ENCODE results near the genes EDEM3 and PLA2G4A.

GRCh38 chr1:183636232-183636664, 665 bp upstream of the ARPC5 start:
- PRO-cap, 5 experiments, result peak in 4 of 5 experiments; most common plus-strand start chr1:183636256 (in 4)
- RAMPAGE, long total RNA, 2 experiments, result no peak in any of the 2 experiments
- RRBS, result 0% methylated on average over 1 of the region's 21 CpGs

GRCh38 chr1:183652559-183652992, 540 bp downstream of the APOBEC4 start:
- PRO-cap, 5 experiments, result no peak in any of the 5 experiments
- RAMPAGE, long total RNA, 2 experiments, result no peak in any of the 2 experiments
- RRBS, result no CpG with 5 or more reads among the region's 2 CpGs

DNA sequence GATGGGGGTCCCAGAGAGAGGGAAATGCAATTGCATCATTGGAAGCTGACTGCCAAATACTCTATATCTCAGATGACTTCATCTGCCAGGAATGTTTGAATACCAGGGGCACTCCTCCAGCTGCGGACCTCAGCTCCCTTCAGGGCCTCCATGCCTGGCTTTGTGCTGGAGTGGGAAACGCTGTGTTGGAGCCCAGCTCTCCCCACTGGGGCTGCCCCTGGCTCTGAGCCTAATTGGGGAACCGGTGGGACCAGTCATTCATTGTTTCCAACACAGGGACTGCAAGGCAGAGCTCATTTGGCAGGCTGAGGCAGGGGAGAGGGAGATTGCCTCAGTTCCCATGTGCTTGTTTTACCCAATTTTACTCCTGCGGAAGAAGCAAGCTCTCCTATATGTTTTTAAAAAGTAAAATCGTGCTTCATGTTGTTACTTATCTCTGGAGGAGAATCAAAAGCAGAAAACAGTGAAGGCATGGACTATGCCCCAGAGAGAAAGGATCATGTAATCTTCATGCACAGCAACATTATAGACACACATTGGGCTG, 76.9 kb downstream of the RGL1 start:
- PRO-cap, 5 experiments, result no peak in any of the 5 experiments
- RAMPAGE, long total RNA, 2 experiments, result no peak in any of the 2 experiments
- RRBS, result no CpG with 5 or more reads among the region's 5 CpGs

DNA sequence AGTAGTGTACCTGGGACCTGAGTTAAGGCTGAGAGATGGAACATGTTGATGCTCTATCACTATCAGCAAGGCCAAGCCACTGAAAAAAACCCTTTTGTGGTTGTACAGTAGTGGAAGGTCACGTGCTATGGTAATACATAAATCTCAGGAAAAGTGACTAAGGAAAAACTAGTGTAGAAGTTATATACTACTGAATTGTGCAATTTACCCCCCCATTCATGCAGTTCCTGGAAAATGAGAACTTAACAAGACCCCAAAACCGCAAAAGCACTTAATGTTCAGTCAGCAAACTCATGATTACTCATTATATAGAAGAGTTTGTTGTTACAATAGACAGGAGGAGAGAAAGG, 91.5 kb downstream of the RGL1 start:
- PRO-cap, 5 experiments, result peak in 3 of 5 experiments; most common minus-strand start position 81 of the sequence (in 3)
- RAMPAGE, long total RNA, 2 experiments, result no peak in any of the 2 experiments
- RRBS, result no CpG with 5 or more reads among the region's 2 CpGs

GRCh38 chr1:184036716-184037184, 778 bp downstream of the COLGALT2 start:
- PRO-cap, 5 experiments, result no peak in any of the 5 experiments
- RAMPAGE, long total RNA, 2 experiments, result no peak in any of the 2 experiments
- RRBS, result 4% methylated on average over 25 of the region's 47 CpGs

GRCh38 chr1:184056866-184057810, 5.6 kb downstream of the TSEN15 start:
- PRO-cap, 5 experiments, result no peak in any of the 5 experiments
- RAMPAGE, long total RNA, 2 experiments, result no peak in any of the 2 experiments
- RRBS, result no CpG with 5 or more reads among the region's 4 CpGs

DNA sequence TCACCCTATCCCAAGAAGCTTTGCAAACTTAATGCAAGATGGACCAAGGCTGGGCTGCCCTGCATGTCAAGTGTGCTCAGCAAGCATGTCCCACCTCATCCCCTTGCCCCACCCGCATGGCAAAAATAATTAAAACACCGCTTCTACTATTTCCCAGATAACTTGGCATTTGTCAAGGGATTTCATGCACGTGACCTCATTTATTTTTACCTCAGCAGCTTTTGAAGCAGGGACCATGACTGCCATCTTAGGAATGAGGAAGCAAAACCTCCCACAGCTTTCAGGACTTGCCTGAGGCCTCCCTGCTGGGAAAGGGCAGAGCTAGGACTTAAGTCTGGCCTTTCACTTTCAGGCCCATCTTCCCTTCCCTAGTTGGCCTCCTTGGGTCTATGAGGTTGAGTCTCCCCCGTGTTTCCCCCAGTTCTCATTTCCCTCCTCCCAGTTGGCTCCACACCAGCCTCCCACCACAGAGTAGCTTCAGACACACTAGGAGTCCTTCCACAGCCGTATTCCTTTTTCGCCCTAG, 161.4 kb downstream of the TSEN15 start:
- PRO-cap, 5 experiments, result no peak in any of the 5 experiments
- RAMPAGE, long total RNA, 2 experiments, result no peak in any of the 2 experiments
- RRBS, result no CpG with 5 or more reads among the region's 6 CpGs

DNA sequence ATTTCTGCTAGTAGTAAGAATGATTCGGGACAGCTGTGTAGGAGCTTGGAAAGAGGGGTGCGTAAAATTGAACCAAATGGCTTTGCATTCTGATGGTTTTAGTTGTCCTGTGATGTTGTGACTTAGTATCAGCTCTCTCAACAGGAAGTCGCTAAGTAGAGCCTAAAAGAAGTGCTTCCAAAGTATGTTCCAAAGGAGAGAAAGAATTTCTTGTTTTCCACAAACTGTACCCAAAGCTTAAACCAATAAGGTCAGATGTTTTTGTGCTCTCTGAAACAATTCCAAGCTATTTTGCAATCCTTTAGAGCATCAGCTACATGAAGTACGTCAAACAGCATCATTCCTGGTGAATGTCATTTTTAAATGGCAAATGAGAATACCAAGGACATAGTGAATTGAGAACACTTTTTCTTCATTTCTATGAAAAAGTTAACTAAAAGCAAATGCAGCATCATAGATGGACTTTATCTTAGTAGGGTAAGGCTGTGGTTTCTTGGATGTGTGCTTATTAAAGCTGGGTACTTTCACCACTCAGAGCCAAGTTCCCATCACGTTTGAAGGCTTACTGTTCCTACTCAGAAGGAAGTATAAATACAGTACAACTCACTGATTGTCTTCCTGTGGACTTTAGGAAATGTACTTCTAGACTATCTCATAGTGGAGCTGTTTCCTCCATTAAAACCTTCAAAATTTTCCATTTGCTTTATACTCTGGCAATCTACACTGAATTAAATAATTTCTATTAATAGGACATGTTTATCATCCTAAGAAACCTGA, 148.6 kb downstream of the C1orf21 start:
- PRO-cap, 5 experiments, result no peak in any of the 5 experiments
- RAMPAGE, long total RNA, 2 experiments, result no peak in any of the 2 experiments
- RRBS, result no CpG with 5 or more reads among the region's 5 CpGs

DNA sequence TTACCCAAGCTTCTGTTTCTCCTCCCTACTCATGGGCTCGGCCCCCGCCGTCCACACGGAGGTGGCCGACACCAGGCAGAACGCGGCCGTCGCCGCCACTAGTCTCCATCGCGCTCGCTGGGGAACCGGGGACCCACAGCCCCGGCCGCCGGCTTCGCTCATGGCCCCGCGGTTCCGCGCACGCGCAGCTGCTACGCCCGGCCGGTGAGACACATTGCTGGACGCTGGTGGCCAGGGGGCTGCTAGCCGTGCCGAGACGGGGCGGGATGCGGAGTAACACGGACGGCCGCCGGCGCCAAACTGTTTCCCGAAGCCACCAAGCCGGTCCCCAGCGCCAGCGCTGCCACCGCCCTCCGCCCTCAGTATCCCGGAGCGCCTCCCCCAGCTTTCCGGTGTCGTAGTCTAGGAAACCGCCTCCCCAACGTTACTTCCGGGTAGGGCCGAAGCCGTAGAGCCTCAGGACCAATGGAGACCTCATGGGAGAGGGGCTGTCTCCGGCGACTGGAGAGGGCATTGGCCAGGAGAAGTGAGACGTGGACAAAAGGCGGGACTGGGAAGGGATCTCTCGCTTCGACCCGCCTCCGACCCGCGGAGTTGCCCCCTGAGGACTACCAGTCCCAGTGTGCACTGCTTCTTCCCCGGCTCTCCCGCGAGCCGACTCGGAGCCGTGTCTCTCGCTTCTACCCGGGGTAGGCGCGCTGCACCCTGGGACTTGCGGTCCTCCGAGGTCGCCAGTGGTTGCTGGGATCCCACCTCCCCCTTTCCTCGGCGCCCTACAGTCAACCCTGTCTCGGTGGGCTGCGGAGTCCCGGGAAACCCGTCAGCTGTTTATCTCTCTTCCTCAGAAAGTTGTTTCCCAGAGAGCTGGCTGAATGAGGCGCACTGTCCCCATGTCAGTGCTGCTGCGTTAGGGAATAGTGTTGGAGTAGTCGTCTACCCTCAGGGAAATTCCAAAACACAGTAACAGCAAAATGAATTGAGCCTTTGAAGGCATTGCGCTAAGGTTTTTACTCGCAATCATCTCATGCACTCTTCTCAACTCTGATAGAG, at the start of gene EDEM3:
TSS of gene EDEM3 (minus strand) at position 374 of the 1,050 bp plus-strand sequence.
- PRO-cap, 5 experiments, result peak in 5 of 5 experiments; most common plus-strand start position 591 of the sequence (in 4); most common minus-strand start position 369 of the sequence (in 4)
- RAMPAGE, long total RNA, 2 experiments, result start-site peak on the minus strand in 1 of 2 experiments, centred at positions 175 to 337 of the sequence, 80 to 686 reads per replicate
- RRBS, result 1% methylated on average over 40 of the region's 87 CpGs

- PRO-cap, 5 experiments, result peak in 4 of 5 experiments; most common plus-strand start chr1:184792724 (in 2); most common minus-strand start chr1:184792512 (in 4)
- RAMPAGE, long total RNA, 2 experiments, result no peak in any of the 2 experiments
- RRBS, result no CpG with 5 or more reads among the region's 6 CpGs
Observed at GRCh38 chr1:184792340-184793143, 37.9 kb upstream of the EDEM3 start.

DNA sequence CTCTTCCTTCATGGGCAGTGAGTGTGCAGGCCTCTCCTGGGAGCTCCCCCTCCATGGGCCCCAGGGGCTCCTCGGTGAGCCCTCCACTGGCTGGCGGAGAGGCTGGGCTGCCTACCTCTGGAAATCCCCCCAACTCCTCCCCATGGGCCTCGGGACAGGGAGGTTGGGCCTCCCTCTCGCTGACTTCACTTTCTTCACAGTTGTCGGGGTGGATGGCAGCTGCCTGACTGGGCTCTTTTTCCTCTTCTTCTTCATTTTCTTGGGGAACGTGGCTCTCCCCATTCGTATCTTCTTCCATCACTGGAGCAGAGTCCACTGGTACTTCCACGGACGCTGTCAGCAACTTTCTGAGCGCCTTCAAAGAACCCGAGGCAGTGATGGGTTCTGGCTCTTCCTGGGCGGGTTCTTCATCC, 40.6 kb upstream of the EDEM3 start:
- PRO-cap, 5 experiments, result no peak in any of the 5 experiments
- RAMPAGE, long total RNA, 2 experiments, result no peak in any of the 2 experiments
- RRBS, result no CpG with 5 or more reads among the region's 12 CpGs

DNA sequence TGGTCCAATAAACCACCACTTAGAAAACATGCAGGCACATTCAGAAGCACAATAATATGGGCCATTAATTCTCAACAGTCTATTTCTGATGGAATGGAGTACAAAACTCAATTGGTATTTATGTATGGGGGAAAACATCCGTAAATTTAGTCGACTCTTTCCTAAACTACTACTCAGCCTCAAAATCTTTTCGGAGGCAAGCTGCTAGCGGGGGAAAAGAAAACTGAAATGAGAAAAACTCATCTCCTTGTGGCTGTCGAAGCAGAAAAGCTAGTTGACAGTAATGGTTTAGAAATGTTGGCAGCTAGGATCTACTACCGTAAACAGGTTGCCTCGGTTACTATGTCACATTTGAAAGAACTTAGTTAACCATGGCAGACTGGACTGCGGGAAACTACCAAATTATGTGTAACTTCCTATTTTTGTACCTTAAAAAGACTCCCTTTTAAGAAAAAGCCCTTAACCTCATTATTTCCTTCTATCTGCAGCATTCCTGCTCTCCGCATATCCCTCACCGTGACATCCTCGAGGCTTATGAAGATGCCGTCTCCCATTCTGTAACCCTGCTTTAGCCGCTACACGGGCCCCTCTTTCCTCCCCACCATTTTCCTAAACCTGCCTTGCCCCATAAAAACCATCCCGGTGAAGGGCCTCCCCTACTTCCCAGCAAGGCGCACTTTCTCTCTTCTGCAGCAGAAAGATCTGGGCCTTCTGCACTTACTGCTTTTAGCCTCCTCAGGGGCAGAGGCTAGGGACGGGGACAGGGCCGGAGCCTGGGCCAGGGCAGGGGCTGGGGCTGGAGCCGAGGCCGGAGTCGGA, 787 bp downstream of the TRMT1L start:
- PRO-cap, 5 experiments, result no peak in any of the 5 experiments
- RAMPAGE, long total RNA, 2 experiments, result no peak in any of the 2 experiments
- RRBS, result under 1% methylated on average over 3 of the region's 21 CpGs

GRCh38 chr1:185281074-185281869, 35.8 kb downstream of the IVNS1ABP start:
- PRO-cap, 5 experiments, result no peak in any of the 5 experiments
- RAMPAGE, long total RNA, 2 experiments, result no peak in any of the 2 experiments
- RRBS, result no CpG with 5 or more reads among the region's 4 CpGs

DNA sequence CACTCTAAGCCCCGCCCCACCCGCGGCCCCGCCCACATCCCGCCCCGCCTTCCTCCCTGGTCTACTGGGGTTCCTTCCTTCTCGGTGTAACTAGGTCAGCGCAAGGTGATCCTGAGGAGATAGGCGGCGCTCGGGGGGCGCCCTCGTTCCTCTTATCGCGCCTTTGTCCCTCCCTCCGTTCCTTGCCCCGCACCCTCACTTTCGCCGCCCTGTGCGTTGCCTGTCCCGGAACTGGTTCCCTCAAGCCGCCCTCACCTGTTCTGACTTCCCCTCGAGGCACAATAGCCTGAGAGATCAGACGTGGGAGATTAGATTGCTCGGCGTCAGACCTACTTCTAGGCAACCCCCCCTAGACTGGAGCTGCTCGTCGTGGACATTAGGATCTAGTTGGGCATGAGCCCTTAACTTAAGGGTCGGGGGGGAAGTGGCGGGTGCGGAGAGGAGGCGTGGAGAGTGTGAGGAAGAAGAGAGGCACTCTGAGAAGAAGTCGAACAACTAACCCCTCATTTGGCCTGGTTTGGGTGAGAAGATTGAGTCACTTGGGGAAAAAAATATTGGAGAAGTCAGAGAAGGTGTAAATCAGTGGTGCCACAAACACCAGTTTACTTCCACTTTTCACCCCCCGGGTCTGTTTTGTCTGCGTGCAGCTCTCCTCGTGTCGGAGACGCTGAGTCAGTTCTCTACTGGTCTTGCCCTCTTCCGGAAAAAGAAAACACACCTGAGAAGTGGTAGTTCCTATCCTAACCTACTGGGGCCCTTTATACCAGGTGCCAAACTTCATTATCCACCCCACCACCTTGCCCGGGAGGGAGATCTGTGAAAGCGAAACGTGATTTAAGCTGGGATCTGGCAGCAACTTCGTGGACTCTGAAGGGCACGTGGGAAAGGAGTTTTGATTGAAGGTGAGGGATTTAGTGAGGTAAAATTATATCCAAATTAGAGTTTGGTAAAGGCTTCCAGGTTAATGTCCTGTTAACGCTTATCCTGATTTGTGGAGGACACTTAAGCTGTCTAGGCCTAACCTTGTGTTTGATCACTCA, 653 bp upstream of the IVNS1ABP start:
- PRO-cap, 5 experiments, result peak in 5 of 5 experiments; most common plus-strand start position 93 of the sequence (in 2)
- RAMPAGE, long total RNA, 2 experiments, result no peak in any of the 2 experiments
- RRBS, result 7% methylated on average over 5 of the region's 45 CpGs

GRCh38 chr1:185427358-185427758, 110.3 kb upstream of the IVNS1ABP start:
- PRO-cap, 5 experiments, result no peak in any of the 5 experiments
- RAMPAGE, long total RNA, 2 experiments, result no peak in any of the 2 experiments
- RRBS, result no CpG with 5 or more reads among the region's 2 CpGs

GRCh38 chr1:185735349-185735966, 1.3 kb downstream of the HMCN1 start:
- PRO-cap, 5 experiments, result no peak in any of the 5 experiments
- RAMPAGE, long total RNA, 2 experiments, result no peak in any of the 2 experiments
- RRBS, result no CpG with 5 or more reads among the region's 6 CpGs

GRCh38 chr1:186828638-186829170, at the start of gene PLA2G4A:
PLA2G4A (plus strand) TSS chr1:186828949.
- PRO-cap, 5 experiments, result peak in 3 of 5 experiments; most common plus-strand start chr1:186829012 (in 2); most common minus-strand start chr1:186828898 (in 1)
- RAMPAGE, long total RNA, 2 experiments, result start-site peak on the plus strand in 2 of 2 experiments, at chr1:186828947-186828988 at its widest, 76 to 116 reads per replicate
- RRBS, result no CpG with 5 or more reads among the region's 9 CpGs

DNA sequence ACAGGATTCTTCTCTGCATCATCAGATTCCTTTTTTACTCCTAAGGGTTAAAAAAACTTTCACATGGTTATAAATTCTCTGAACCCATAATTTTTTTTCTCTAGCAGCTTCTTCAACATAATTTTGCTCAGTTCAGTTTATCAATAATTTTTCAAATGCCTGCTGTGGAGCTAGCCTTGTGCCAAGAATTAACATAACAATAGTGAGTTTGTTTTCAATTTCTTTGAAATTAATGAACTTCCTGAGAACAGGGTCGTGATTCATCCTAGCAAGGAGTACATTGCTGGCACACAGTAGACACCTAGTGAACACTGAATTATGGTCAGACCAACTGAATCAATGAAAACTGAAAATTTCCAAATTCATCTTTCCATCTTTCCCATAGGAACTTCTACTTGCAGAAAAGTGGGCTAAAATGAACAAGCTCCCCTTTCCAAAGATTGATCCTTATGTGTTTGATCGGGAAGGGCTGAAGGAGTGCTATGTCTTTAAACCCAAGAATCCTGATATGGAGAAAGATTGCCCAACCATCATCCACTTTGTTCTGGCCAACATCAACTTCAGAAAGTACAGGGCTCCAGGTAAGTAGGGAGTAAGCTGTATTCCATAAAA, 148.6 kb downstream of the PLA2G4A start:
- PRO-cap, 5 experiments, result no peak in any of the 5 experiments
- RAMPAGE, long total RNA, 2 experiments, result no peak in any of the 2 experiments
- RRBS, result no CpG with 5 or more reads among the region's 2 CpGs

DNA sequence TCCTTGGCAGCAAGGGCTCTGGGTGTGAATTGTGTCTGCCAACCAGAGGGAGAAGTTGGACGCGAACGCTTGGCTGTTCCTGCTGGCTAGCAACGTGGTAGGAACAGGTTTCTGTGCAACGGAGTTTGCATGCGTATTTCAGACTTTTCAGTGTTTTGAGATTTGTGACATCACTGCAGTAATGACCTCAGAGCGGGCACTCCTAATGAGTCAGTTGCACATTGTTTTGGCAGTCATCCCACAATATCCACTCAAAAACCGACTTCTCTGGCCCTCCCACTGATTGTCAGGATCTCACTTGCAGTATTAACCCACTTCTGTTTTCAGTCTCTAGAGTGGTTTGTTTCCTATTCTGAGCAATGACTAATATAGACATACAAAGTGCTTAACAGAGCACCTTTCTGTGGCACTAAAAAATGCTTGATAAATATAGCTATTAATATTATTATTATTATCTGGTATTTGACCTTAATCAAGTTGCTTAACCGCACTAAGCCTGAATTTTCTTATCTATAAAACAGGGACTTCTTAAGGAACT, 98.6 kb upstream of the RGS1 start:
- PRO-cap, 5 experiments, result no peak in any of the 5 experiments
- RAMPAGE, long total RNA, 2 experiments, result no peak in any of the 2 experiments
- RRBS, result no CpG with 5 or more reads among the region's 9 CpGs

GRCh38 chr1:192485656-192486325, 89.8 kb upstream of the RGS1 start:
- PRO-cap, 5 experiments, result peak in 3 of 5 experiments; most common minus-strand start chr1:192485979 (in 3)
- RAMPAGE, long total RNA, 2 experiments, result no peak in any of the 2 experiments
- RRBS, result no CpG with 5 or more reads among the region's 2 CpGs